ENCODE measurements around the gene BCAT1.

- PRO-cap, 3 experiments, result no peak in any of the 3 experiments
- RAMPAGE, long total RNA, result no peak
These were observed 198.6 kb downstream of the BCAT1 start for GRCh38 chr12:24750258-24750766.

DNA sequence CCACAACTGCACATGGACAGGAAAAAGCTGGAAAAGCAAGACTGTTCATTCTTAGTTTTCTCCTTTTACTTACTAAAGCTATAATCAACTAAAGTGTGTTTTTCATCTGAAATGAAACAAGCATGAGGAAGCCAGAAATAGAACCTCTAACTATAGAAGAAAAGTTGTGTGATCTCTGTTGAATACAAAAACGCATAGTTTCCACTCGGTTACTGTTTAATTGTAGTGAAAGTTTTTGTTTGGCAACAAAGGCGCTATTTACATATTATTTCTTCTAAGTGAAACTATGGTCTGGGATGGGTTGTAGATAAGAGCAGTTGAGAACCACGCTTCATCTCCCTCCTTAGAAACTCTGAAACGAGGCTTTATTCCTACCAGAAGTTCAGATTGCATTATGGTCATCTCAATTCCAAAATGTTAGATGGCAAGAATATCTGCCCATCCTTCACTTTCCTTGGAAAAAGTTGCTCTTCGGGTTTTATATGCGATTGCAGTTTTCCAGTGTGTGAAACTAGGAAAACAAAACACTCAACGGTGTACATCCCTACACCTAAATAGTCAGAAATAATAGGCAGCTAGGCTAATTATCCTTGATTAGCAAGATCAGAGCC lies 1.1 kb downstream of the BCAT1 start:
- PRO-cap, 3 experiments, result no peak in any of the 3 experiments
- RAMPAGE, long total RNA, result no peak

- PRO-cap, 3 experiments, result no peak in any of the 3 experiments
- RAMPAGE, long total RNA, result no peak
These were observed at the start of gene BCAT1 for GRCh38 chr12:24948800-24949663. Gene BCAT1 (minus strand): TSS chr12:24949101.

GRCh38 chr12:25054144-25054483 lies 1.6 kb downstream of the IRAG2 start:
- PRO-cap, 3 experiments, result no peak in any of the 3 experiments
- RAMPAGE, long total RNA, result no peak

DNA sequence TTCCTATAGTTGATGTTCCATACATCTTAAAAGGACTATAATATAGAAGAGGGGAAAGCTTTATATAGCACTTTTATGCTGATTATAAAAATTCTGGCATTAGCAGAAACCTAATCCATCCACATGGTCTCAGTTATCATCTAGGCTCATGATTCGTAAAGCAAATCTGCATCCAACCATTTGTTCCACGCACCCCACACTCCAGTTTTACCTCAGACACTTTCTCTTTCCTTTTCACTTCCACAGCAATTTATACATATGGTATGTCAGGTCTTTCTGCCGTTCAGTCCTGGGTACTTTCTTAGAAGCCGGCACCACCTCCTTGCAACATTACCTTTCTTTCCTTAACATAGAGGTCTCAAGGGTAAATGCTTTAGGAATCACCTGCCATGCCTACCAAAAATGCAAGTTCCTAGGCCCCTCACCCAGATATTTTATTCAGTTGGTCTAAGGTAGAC lies 2.6 kb upstream of the KRAS start:
- PRO-cap, 3 experiments, result no peak in any of the 3 experiments
- RAMPAGE, long total RNA, result no peak

GRCh38 chr12:25255971-25256509 lies 5.3 kb upstream of the KRAS start:
- PRO-cap, 3 experiments, result no peak in any of the 3 experiments
- RAMPAGE, long total RNA, result no peak

DNA sequence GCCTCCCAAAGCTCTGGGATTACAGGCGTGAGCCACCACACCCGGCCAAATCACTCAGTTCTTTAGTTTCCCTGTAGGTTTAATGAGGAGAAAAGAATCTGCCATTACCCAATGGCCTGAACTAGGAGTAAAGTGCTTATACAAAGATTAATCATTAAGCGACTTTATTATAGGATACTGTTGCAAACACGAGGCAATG lies 133.4 kb upstream of the KRAS start:
- PRO-cap, 3 experiments, result no peak in any of the 3 experiments
- RAMPAGE, long total RNA, result no peak

- PRO-cap, 3 experiments, result no peak in any of the 3 experiments
- RAMPAGE, long total RNA, result no peak
These were observed 137.4 kb upstream of the KRAS start for GRCh38 chr12:25388032-25388668.

GRCh38 chr12:25648377-25648971 lies 95.4 kb upstream of the LMNTD1 start:
- PRO-cap, 3 experiments, result no peak in any of the 3 experiments
- RAMPAGE, long total RNA, result no peak

- PRO-cap, 3 experiments, result peak in 3 of 3 experiments; most common minus-strand start chr12:25959380 (in 3)
- RAMPAGE, long total RNA, result no peak
These were observed 857 bp downstream of the RASSF8 start for GRCh38 chr12:25959056-25960022.

DNA sequence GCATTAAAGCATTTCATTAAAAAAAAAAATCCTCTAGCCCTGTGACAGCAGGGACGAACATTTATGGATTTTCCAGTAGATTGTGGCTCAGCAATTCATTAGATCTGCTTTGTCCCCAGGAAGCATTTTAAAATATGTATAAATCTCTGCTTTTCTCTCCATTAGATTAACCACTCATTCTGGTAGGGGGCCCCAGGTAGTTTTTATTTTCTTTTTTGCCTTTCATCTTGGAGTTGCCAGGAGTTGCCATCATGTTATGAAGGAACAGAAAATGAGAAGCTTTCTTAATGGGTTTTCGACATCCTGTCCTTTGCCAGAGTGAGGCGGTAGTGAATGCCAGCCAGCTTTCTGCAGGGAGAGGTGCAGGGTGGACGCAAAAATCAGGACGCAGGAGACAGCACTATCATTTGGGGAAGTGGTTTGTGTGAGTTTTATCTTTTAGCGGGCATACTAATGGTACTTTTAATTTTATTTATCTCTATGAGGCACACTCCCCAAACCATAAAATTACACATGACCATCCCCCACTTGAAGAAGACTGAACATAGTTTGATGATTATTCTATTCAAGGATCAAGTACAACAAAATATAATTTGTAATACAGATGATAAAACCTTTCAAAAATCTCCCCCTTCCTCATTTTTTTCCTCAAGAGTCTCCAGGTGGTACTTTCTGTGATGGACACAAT lies 1.7 kb downstream of the RASSF8 start:
- PRO-cap, 3 experiments, result no peak in any of the 3 experiments
- RAMPAGE, long total RNA, result no peak

GRCh38 chr12:25962922-25963888 lies 4.7 kb downstream of the RASSF8 start:
- PRO-cap, 3 experiments, result no peak in any of the 3 experiments
- RAMPAGE, long total RNA, result no peak

GRCh38 chr12:26100847-26101714 lies 23.8 kb downstream of the BHLHE41 start:
- PRO-cap, 3 experiments, result no peak in any of the 3 experiments
- RAMPAGE, long total RNA, result no peak

DNA sequence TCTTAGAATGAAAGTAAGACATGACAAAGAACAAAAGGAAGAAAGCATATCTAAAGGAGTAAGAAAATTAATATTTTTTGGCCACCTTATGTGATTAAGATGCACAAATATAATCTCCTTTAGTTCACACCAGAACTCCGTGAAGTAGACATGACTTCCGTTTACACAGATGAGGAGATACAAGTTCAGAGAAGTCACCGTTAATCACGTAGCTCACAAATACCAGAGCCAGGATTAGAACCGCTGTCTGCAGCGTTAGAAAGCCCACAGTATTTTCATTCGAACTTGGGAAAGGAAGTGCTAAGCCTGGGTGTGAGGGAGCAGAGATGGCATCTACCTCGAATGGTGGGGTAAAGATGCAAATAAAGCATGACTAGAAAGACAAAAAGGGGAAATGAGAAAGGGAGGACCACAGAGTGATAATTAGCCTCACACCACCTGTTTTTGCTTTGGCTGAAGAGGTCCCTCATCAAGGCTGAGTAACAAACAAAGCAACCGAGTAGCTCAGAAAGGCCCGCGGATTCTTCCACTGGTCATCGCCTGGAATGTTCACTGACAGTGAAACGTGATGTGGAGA lies 31.3 kb upstream of the BHLHE41 start:
- PRO-cap, 3 experiments, result no peak in any of the 3 experiments
- RAMPAGE, long total RNA, result no peak

GRCh38 chr12:26233092-26234195 lies 38.1 kb downstream of the SSPN start:
- PRO-cap, 3 experiments, result peak in 1 of 3 experiments; most common minus-strand start chr12:26233853 (in 1)
- RAMPAGE, long total RNA, result no peak

- PRO-cap, 3 experiments, result no peak in any of the 3 experiments
- RAMPAGE, long total RNA, result no peak
These were observed 278.3 kb downstream of the SSPN start for GRCh38 chr12:26473633-26474201.

GRCh38 chr12:26626316-26626945 lies 206.6 kb downstream of the ITPR2 start:
- PRO-cap, 3 experiments, result no peak in any of the 3 experiments
- RAMPAGE, long total RNA, result no peak

DNA sequence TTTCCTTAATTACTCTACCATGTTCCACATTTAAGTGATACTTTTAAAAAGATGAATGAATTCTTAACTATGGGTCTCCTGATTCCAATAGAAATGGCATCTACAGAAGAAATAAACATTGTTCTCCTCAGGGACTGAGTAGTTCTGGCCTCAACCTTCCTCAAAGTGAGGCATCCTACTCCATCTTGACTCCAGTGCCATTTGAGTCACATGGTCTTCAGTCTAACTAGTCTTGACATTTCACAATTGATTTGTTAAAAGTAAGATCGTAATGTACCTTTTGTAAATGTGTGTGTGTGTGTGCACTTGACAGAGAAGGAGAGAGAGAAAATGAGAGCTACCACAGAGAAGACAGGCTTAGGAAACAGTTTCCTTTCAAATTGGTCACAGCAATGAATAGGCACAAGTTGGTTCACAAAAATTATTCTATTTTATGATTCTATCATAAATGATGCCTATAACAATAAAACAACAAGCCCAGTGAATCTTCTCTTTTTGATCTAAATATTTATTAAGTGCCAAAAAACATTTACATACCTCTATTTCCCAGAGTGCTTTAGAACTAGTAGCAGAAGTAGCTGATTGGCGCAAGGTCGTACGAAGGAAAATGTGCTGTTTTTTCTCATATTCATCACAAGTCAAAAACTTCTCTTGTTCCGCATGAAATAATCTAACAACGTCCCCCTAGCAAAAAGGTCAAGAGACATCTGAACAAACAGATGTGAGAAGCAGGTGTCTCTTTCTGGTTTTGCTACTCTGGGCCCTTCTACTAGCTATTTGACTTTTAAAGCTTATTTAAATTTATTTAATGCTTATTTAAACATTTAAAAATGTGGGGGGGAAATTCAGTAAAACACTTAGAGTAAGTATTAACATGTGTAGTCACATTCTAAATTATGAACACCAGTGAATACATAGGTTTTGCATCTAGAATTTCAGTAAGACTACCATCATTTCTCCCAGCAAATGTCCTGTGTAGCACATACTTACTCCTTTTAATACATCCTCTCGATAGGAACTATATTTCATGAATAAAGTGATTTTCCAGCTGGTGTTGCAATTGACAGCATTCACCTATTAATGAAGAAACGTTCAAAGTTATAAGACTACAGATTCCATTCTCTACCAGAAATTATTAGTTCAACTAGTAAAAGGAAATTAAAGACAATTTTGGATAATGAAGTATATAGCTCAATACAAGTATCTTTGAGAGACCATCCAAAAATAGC lies 117.8 kb downstream of the ITPR2 start:
- PRO-cap, 3 experiments, result no peak in any of the 3 experiments
- RAMPAGE, long total RNA, result no peak

DNA sequence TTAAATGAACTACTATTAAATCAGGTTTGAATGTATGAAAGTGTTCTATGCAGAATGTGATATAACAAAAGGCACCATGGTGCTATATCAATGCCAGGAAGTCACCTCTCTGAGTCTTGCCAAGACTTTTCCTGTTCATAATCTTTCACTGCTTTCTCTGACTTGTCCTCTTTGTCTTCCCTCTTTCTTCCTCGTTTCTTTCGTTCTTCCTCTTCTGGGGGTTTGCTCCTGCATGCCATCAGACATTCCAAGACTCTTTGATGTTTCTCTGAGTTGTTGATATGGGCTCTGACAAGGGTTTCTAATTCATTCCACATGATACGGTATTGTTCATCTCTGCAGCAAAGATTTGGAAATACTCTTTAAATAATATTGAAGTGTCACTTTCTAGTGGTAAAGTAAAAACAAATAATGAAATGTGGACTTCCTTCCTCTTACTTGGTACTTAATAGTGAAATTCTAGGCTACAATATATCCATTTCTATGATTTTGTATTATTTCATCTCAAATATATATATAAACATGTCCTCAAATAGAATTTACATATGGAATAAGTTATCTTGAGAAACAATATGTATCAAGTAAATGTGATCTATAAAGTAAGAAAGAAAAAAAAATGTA lies 24.3 kb downstream of the INTS13 start:
- PRO-cap, 3 experiments, result no peak in any of the 3 experiments
- RAMPAGE, long total RNA, result no peak

DNA sequence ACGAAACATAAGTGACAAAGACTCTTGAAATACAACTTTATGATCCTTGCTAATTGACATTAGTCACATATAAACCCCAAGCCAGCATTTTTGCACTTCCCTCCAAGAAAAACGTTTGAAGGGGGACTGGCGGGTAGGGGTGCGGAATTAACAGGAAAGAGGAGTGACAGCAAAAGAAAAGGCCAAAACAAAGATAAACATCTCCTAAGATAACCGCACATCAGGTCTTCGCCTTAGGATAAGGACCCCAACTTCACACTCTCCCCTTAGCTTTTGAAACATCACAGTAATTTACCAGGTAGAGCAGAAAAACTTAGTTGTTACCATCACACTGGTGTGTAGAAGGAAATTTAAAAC lies 664 bp downstream of the INTS13 start:
- PRO-cap, 3 experiments, result no peak in any of the 3 experiments
- RAMPAGE, long total RNA, result no peak